ENCODE measurements around a stretch of chr9.

GRCh38 chr9:94908917-94909430 is 182.5 kb downstream of the AOPEP start:
- PRO-cap, 2 experiments = no peak in any of the 2 experiments

DNA sequence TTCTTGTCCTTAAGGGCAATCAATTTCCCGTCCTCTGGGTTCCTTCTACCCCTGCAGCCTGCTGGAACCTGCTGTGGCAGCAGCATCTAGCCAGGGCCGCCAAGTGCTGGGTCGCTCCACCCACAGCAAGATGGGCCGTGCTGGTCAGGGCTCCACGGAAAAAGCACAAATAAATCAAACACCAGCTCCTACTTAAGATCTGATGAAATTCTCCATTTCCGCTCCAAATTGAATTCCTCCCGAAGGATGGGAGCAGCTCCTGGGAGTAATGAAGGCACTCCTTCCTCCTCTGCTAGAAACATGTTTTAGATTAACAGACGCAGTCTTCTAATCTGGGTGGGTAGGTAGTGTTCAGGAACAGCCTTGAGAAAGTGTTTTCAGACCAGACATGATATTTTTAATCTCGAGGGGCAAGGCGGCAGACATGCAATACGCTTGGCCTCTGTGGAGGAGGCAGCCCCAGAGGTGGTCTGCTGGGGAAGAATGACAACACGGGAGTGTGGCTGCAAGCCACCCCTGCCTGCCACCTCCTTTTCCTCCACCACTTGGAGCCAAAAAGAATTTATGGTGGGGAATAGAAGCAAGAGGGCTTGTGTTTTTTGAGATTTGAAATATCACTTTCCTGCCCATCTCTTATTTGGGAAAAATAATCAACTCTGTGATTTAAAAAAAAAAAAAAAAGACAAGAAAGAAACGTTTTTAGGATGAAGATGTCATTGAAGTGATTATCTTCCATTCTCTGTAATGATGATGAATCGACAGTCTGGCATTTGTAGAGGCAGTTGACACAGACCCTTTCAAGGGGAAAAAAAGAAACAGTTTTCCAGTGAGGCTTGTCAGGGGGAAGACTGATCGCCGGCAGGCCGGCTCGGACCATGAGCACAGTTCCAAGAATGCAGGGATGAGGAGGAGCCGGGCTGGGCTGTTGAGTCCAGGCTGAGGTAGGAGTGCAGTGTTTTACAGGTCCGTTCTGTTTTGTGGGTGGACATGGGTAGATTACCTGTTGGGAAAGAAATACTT is 194.2 kb downstream of the AOPEP start:
- PRO-cap, 2 experiments = no peak in any of the 2 experiments

DNA sequence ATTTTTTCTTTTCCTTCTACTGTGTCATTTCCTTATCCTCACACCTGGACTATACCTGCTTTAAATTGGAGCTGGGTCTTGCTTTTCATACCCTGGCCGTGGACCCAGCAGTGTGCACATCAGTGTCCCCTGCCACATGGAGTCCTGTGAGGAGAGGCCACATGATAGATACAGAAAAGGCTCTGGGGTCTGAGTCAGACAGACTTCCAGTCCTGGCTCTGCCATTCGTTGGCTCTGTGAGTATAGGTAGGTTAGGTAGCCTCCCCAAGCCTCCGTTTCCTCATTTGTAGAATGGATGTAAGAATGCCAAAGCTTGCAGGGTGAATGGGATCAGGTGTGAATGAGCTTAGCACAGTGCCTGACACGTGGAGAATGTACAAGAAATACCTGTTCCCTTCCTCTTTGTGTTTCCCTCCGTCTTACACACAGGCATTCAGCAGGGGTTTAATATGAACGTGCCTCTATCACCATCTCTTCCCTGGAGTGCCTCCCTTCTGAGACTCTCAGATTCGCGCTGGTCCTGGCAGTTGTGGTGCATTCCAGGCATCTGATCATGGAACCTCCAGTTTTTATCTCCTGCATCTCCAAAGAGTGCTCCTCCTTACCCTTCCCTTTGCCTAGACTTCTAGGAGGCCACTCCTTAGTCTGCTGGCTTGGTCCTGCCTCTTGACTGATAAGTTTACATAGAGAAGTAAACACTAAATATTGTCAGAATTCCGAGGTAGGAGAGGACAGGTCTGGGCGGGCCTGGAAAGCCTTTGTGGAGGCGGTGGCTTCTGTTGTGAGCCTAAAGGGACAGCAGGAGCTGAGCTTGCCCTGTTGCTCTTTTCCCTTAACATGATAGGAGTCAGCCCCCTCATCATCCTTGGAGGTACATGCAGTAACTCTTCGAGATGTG is 199.3 kb downstream of the AOPEP start:
- PRO-cap, 2 experiments = no peak in any of the 2 experiments

- PRO-cap, 2 experiments = no peak in any of the 2 experiments
These were observed 258.5 kb downstream of the AOPEP start for GRCh38 chr9:94984823-94985630.

- PRO-cap, 2 experiments = no peak in any of the 2 experiments
These were observed 293.7 kb downstream of the FANCC start for GRCh38 chr9:95023874-95024136.

GRCh38 chr9:95025023-95025541 is 292.4 kb downstream of the FANCC start:
- PRO-cap, 2 experiments = no peak in any of the 2 experiments

DNA sequence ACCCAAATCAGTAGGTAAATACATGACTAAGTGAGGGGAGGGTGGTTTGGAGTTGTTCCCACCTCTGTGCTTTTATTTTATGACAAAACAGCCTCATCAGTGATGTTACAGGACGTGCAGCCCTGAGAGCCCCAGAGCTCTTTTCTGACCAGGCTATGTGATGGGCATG is 284.9 kb downstream of the FANCC start:
- PRO-cap, 2 experiments = no peak in any of the 2 experiments

GRCh38 chr9:95042302-95042836 is 275.1 kb downstream of the FANCC start:
- PRO-cap, 2 experiments = no peak in any of the 2 experiments

DNA sequence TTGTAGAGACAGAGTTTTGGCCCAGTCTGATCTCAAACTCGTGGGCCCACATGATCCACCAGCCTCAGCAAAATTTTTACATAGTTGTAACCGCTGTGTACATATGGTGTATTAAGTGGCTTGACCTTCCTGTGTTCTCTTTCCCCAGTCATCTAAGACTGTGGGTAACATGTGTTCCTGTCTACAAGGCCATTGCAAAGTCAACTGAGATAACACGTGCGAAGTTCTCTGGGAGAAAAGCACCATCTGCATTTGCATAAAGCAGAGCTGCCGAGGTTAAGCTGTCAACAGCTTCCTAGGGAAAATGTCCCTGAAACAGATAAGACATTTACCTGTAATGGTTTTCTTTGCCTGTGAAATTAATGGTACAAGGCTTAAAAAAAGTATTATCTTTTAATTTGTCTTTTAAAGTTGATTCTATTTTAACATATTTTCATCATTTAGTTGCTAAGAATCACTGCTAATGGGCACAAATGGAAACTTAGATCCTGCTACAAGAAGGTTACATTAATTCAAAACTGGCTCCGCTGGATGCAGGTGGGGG is 273.6 kb downstream of the FANCC start:
- PRO-cap, 2 experiments = no peak in any of the 2 experiments

DNA sequence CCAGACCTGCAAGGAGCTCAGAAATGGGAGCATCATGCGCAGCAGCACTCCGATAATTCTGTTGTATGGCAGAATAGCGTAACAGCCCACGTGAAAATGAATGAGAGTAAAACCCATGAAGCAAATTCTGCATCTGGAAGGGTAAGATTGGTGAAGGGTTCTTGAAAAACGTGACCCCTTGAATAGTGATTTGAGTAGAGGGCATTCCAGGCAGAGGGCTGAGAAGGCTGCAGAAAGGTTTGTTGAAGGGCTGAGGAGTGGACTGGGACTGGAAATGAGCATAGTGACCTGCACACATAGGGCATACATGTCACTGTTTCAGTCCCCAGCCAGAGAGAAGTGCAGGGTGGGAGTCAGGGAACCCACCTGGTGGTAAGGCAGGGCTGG is 273.1 kb downstream of the FANCC start:
- PRO-cap, 2 experiments = no peak in any of the 2 experiments

GRCh38 chr9:95068981-95069464 is 248.5 kb downstream of the FANCC start:
- PRO-cap, 2 experiments = no peak in any of the 2 experiments

GRCh38 chr9:95099563-95100609 is 217.6 kb downstream of the FANCC start:
- PRO-cap, 2 experiments = no peak in any of the 2 experiments

DNA sequence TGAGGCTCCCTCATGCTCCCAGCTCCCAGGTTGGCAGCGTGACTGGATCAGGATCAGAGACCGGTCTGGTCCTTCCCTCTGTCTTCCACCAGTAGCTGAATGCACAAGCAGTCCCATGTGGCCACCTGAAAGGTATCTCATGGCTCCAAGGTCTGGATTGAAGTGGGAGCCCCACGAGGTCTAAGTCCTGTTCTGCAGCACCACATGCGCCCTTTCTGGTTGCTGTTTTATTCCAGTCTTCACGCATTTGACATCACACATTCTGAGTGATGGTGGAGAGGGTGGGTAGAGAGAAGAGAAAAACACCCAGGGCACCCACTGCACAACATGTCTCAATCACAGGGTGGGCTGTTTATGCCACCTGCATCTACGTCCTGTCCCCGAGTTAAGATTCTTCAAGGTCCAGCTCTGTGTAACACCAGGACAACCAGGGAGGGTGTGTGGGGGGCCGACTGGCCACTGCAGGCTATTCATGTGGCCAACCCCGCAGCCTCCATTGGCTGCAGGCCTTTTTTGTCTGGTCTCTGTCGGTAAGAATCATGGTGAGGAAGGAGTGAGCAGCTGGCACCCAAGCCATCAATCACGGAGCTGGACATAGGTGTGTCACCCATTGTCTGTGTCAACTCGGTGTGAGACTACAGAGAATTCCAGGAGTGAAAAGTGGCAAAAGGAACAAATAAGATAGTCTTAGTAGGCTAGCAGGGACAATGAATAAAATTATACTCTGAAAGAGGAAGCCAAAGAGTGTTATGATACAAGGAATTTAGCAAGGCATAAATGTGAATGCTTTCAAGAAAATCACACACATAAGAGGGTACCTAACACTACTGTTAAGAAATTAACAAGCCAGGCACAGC is 204.6 kb downstream of the FANCC start:
- PRO-cap, 2 experiments = no peak in any of the 2 experiments

DNA sequence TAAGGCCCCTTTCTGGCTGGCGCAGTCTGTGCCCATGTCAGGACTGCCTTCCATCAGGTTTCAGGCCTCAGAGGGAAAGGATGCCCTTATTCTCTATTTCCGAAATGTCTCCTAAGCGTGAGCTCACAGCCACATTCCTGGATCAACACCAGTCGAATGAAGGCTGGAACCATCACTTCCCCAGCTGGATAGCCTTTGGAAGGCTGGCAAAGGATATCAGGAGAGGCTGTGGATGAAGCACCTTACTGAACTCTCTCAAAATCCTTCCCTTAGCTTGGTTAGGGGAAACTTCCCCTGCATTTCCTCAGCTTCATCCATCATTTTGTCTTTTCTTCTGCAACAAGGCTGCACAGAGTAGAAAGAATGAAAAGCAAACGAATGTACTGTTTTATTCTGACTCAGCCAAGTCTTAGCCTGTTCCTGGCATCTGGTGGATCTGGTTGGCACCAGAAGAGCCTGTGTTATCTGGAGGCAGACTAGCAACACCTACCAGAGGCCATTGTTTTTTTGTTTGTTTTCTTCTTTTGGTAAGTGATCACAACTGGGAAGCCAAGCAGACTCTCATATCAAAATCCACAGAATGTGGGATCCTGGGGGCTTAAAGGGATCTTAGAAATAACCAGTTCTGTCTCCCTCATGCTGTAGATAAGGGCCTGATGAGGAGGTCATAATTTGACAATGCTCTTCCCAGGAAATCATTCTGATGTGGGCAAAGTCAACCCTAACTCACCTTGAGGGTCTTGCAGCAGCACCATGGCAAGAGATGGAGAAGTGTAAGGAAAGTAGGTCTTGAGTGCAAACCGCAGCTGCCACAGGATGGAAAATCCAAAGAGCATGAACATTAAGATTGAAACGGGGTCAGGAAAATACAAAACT is 200.7 kb downstream of the FANCC start:
- PRO-cap, 2 experiments = no peak in any of the 2 experiments

- PRO-cap, 2 experiments = no peak in any of the 2 experiments
These were observed 174.7 kb downstream of the FANCC start for GRCh38 chr9:95142497-95143552.

GRCh38 chr9:95269892-95270258 is 47.6 kb downstream of the FANCC start:
- PRO-cap, 2 experiments = peak in 1 of 2 experiments; most common minus-strand start chr9:95270013 (in 1)

DNA sequence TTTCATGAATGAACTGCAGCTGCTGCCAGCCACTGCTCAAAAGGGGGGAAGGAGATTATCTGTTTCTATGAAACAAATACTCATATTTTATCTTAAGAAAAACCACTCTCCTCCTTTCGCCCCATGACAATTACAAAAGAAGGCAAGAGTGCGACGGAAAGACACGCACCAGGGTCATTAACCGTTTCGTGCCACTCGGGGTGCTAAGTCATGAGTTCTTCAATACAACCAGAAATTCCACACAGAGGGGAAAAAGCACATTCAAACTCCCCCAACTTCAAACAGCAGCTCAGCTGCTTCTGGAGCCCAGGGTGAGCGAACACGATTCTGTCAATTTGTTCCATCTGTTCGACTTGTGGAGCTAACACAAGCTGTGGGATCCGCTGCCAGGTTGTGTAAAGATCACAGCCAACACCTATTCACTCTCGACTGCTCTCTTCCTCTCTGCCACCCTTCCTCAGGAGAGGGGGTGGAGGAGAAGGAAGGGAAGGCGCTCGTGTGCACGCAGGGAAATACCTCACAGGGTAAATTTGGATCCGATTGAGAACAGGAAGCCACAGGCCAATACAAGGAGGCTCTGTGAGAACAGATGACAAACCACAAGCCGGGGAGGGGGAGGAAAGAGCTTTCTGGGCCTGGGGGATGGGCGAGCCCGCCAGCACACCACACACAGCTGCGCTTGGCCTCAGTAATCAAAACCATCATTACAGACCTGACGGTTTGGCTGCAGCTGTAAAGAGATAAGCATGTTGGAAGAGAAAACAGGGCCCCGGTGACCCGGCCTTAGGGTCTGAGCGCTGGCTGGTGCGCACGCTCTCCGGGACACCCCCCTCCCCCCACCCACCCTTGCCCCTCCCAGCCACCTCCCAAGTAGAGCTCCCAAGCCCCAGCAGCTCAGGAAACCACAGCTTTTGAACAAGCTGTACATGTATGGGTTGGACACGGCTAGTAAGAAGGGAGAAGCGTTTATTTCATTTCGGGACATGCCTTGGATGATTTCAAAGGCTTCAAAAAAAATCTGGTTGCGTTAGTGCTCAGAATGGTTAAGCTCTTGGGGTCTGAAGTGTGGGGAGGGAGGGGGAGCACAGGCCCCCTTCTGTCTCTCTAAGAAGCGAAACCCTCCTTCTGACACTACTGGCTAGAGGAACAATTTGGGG is 46.5 kb downstream of the PTCH1 start:
- PRO-cap, 2 experiments = no peak in any of the 2 experiments

DNA sequence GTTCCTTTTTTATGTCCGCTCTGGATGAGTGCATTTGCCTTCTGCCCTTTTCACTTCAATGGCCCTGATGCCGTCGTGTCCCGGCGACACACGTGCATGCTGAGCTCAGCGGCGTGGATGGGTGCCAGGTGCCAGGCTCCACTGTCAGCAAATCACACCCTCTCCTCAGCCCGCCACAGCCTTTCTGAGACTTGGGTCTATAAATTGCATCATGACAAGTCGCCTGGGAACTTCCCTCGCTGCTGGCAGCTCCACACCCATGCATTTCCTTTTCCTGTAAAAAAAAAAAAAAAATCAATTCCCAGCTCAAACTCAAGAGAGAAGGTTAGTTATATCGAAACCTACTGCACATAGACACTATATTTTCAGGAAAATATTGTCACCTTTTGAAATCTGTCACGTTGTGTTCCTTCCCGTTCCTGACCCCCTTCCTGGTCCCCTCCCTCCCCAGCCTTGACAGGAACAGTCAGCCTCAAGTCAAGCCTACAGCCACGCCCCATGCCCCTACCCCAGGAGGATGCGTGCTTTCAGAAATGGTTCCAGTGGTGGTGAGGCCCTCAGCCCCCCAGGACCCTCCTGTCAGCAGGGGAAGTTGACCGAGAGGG is 117.9 kb upstream of the PTCH1 start:
- PRO-cap, 2 experiments = no peak in any of the 2 experiments

DNA sequence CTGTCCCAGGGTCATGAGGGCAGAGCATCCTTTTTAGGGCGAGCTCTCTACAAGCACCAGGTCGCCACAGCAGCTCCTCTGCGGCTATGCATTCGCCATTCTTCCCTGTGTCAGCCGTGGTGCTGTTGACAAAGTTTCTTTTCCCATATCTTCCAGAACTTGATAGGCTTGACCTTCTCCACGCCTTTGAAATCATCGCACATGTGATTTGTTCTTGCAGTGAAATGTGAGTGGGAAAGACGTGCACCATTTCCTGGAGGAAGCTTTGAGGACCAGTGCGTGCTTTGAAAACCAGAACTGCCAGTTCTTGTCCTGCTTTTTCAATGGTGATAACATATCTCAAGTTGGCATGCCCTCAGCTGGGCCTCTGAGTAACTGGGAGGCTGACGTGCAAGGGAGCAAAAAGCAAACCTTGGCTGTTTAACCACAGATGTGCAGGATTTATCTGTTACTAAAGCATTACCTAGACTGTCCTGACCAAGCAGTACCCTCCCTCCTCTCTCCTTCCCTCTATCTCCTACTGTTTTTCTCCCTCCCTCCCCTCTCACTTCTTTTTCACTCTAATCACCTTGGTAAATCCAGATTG is 198.0 kb downstream of the ERCC6L2 start:
- PRO-cap, 2 experiments = no peak in any of the 2 experiments

GRCh38 chr9:96139343-96140342 is 162.3 kb downstream of the HSD17B3 start:
- PRO-cap, 2 experiments = no peak in any of the 2 experiments

Measured in Colon Carcinoma Metastatic in the Brain (tissue), 2 donors.